Mesenchymal stem cell of the bone marrow (primary cell): ENCODE measurements around the genes FUT7, TMEM210, FAM166A and NOXA1.

DNA sequence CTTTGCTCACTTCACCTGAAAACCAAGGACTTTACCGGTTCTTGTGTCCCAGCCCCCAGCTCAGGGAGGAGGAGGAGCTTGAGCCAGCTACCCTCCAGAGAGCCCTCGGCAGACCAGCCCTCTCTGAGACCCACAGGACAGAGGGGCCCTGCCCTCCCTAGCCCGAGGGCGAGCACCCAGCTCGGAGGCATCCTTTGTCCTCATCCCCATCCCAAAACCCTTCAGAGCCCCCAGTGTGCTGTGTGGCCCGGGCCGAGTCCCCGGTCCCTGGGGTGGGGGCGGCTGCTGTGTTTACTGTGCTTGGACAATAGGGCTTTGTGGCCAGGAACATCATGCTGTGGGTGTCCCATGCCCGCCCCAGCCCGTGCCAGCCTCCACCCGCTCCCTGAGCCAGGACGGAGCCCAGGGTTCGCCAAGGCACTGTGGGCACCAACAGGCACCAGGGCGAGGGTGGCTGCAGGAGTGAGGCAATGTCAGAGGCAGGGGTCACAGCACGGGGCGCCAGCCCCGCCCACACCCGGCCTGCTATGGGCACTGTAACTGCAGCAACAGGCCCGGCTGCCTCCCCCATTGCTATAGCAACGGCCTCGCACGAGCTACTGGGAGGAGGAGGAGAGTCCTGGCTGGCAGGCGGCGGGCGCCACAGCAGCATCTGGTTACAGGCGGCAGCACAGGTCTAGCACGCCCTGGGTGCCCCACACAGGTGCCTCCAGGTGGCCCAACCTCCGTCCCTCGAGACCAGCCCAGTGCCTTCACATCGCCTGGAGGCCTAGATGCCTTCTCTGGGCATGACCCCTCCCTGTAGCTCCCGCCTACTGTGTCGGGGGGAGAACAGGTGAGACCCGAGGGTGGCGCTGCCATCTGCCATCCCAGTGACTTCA, 2.6 kb downstream of the ABCA2 start:
- CAGE, long polyA plus RNA: no peak

GRCh38 chr9:137031775-137032866, at the start of gene FUT7:
Gene FUT7 (minus strand): TSS chr9:137032088.
- CAGE, long polyA plus RNA: no peak

DNA sequence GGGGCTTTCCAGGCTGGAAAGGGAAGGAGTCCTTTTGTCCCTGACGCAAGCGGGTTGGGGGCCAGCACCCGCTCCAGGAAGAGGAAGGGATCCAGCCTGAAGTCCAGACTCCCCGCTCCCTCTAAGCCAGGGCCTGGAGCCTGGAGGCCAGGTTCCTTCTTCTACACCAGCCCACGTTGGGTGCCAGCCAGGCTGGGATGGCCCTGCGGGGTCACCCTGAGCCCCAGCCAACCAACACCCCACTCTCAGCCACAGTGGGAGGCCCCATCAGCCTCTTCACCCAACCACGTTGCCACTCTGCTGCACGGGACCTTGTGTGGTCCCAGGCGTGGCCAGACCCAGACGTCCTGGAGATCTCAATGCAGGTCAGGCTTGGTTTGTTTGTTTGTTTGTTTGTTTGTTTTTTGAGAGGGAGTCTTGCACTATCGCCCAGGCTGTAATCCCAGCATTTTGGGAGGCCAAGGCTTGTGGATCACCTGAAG, 1.0 kb upstream of the FUT7 start:
- CAGE, long polyA plus RNA: no peak

- CAGE, long polyA plus RNA: no peak
Measured at GRCh38 chr9:137043931-137045074, 1.7 kb downstream of the NPDC1 start.

DNA sequence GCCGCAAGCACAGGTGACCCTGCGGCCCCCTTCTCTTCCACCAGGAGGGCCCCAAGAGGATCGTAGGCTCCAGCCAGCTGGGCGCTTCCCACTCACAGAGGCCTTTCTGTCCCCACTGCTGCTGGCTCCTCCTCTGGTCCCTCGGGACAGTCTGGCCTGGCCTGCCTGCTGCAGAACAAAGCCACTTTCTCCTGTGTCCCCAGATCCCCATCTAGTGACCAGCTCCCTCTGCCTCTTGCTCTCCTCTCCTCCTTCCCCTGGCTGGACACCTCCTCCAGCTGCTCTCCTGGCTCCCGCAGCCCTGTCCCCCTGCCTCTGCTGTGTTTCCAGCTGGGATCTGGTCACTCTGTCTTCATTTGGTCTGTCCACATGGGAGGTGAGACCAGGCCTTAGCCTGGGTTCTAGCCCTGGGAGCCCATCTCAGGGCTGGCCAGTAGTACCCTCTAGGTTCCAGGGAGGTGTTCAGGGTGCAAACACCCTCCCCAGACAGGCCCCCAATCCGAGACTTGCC, 680 bp upstream of the SAPCD2 start:
- CAGE, long polyA plus RNA: no peak

DNA sequence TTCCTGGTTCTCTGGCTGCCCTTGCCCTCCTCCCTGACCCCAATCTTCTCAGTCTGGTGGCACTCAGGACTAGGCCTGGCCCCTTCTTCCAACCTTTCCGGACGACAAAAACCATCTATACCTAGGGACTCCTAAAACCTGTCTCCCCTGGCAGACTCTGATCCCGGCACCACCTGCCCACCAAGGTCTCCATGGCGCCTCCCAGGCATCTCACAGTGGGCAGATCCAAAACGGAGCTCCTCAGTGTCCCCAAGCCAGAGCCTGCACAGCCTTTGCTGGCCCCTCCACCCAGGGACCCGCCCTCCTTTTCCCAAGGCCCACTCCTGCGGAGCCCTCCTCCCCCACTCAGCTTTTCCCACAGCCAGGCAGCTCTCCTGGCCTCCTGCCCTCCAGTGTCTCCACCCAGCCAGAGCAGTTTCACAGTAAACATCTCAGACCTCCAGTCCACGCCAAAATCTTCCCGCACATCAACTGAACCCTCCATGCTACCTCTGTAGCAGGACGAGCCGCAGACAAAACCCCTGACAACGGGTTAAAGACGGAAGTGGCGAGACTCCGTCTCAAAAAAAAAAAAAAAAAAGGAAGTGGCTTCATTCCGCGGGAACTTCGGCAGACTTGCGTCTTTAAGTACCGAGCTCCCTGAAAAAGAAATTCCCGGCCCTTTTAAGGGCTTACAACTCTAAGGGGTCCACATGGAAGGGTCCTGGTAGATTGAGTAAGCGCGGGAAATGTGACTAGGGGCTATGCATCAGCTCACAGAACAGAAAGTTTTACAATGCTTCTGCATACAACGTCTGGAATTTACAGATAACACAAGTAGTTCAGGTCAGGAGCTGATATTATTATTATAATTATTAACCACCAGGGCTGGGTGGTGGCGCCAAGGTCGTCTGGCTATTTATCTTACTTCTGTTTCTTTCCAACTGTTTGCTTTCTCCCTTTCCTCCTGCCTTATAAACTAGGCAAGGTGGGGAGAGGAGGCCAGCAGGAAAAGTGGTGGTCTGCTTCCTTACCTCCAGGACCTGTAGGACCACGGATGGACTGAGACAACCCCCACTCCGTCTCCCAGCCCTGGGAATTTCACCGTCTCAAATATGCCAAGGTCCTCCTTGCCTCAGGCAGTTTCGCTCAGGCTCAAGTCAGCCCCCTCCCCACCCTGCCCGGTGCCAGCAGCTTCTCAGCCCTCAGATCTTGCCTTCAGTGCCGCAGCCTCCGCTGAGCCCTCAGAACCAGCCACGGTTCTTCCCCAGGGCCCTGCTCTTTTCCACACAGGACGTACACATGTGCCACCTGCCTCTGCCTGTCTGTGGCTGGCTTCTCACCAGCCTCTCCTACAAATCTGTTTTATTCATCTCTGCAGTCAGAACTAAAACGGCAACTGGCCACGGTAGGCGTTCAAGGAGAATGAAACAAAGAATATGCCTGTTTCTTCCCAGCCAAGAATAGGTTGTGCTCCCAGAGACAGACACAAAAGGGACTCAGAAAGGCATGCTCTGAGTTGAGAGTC, 11.3 kb upstream of the GRIN1 start:
- CAGE, long polyA plus RNA: no peak

GRCh38 chr9:137171917-137172285, at the start of gene TMEM210:
Gene TMEM210 (minus strand): TSS chr9:137172056.
- CAGE, long polyA plus RNA: no peak

DNA sequence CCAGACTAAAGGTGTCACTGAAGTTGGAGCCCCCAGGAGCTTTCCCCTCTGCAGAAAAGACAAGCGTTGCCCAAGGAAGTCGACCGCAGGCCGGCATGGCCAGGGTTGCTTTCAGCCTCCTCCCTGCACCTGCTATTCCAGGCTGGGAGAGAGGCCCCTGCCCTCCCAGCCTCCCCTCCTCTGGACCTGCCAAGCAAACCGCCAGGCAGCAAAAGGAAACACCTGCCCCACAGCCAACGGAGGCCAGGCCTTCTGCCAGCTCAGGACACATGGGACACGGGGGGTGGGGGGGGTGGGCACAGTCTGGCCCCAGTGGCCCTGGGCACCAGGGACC, 918 bp upstream of the TMEM210 start:
- CAGE, long polyA plus RNA: no peak

GRCh38 chr9:137184660-137185467, 3.5 kb downstream of the ANAPC2 start:
- CAGE, long polyA plus RNA: no peak

GRCh38 chr9:137197828-137198202, 2.7 kb downstream of the TPRN start:
- CAGE, long polyA plus RNA: no peak

- CAGE, long polyA plus RNA: no peak
Measured at GRCh38 chr9:137240062-137241082, 715 bp upstream of the TUBB4B start.

- CAGE, long polyA plus RNA: no peak
Measured at GRCh38 chr9:137247639-137248059, at the start of gene FAM166A. Gene FAM166A (minus strand): TSS chr9:137247751.

- CAGE, long polyA plus RNA: no peak
Measured at GRCh38 chr9:137253891-137254480, 1.1 kb upstream of the NELFB start.

DNA sequence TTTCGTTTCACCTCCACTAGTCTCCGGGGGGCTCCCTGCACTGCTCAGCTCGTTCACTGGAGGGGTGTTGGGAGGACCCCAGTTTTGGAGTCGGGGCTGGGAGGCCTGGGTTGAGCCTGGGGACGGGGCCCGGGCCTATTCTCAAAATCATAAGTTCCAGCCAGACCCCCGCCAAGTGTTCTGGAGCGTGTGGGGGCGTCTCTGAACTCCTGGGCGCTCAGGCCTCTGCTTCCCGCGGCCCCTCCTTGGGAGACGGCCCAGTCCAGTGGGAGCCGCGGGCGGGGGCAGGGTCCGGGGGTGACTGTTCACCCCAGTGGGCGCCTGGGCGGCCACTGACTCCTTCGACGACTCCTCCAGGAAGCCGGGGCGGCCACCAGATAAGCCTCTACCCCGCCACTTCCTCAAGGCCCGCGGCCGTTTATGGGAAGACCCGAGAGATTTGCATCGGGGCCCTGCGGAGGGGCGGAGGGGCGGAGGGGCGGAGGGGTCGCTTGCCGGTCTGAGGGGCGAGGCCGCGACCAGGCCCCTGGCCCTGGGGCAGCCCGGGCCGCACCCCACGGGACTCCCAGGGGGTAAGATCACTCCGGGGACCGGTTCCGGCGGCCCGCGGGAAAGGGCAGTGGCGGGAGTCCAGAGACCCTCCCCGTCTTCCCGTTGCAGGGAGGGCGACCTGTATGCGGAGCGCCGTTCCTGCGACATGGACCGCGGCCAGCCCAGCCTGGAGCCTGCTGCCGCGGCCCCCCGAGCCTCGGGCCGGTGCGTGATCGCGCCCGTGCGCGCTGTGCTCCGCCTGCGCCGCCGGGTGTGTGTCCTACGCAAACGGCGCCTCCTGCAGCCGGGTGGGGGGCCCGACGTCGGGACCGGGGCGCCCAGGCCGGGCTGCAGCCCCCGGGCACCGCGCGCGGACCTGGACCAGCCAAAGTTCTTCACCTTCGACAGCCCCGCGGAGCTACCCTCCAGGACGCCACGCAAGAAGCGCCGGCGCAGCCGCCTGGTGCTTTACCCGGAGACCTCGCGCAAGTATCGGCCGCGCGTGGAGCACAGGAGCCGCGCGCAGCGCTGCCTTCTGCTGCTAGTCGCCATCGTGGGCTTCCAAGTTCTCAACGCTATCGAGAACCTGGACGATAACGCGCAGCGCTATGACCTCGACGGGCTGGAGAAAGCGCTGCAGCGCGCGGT, 856 bp downstream of the TOR4A start:
- CAGE, long polyA plus RNA: no peak

- CAGE, long polyA plus RNA: no peak
Measured at GRCh38 chr9:137304304-137304958, 2.4 kb upstream of the NRARP start.

DNA sequence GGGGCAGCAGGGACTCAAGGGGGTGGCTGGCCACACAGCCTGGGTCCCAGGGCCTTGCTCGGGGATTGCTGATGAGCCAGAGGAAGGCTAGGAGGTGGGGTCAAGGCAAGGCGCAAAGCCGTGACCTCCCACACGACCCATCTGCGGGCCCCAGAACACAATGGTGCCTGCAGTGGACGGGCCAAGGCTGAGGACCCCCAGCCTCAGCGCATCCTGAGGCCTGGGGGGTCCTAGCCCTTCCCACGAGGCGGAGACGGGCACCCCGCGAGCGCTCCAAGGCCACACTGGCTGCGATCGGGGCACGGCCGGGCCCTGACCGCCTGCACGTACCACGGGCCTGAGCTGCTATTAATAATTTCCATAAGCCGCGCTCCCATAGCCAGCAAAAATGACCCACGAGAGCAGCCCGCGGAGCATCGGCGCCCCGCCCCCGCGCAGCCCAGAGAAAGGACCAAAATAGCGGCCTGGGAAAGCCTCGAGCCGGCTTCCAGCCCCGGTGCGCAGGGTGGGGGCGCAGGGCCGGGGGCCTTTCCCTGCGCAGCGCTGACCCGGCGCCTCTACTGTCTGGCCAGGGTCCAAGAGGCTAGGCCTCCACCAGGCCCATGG, 54.6 kb downstream of the EXD3 start:
- CAGE, long polyA plus RNA: no peak

GRCh38 chr9:137416761-137417151, 6.2 kb downstream of the EXD3 start:
- CAGE, long polyA plus RNA: no peak

- CAGE, long polyA plus RNA: no peak
Measured at GRCh38 chr9:137423063-137423768, at the start of gene NOXA1. Gene NOXA1 (plus strand): TSS chr9:137423393.

- CAGE, long polyA plus RNA: no peak
Measured at GRCh38 chr9:137429970-137430579, 6.9 kb downstream of the NOXA1 start.

DNA sequence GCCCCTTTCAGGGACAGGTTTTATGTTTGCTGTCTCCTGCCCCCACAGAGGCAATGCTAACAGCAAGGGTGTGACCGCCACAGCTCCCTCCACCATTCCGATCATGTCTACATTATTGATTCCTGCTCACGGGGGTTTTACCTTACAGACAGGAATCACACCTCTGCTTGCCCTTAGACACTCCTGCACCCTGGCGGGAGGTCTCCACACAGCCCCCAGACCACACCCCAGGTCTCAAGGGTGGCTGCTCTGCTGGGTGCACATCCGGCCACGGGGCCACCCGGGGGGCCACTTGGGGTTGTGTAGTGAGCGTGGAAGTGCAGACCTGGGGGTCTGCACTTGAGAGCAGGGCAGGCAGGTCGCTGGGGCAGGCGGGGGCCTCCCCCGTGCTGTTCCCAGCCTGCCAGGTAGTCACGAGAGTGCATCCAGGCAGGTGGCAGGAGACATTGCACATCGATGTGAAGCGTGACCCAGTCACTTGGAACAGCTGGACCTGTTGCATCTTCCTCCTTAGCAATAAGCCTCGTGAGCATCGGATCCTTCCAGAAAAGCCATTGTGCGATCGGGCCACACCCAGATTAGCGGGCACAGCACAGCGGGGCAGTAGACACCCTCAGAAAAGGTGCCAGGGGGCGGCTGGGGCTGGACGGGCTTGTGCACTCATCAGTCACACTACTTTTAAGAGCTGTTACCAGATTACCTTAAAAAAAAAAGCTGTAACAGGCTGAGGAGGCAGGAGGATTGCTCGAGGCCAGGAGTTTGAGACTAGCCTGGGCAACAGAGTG, 4.8 kb upstream of the ENTPD8 start:
- CAGE, long polyA plus RNA: no peak